Epithelial cell of proximal tubule (primary cell): ENCODE data around the gene ADORA2A.

DNA sequence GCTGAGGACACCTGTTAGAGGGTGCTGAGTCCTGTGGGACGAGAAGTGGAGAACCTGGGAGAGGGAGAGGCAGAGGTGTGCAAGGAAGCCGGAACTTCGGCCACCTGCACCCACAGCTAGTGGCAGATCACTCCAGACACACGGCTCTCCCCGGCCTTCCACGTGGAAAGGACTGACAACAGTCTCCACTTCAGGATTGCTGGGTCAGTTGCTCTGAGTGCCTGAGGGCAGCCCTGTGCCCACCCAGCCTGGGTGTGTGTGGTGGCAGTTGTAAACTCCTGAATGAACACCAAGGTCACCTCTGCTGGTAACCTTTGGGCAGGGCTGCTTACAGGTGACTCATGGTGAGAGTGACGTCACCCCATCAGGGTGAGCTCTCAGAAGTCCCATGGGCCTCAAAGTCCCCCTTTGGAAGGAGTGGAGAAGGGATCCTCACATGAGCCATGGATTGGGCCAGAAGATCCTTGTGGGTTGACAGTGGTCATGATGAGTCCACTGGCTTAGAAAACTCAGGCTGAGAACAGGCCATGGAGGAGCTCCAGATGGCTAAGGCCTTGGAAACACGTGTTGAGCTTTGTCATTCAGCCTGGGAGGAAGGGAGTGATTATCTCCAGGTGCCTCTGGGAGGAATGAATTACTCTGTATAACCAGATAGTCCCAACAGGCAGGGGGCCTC is 71.2 kb downstream of the BCR start:
- RAMPAGE, long total RNA, result no peak
- RRBS, result 26% methylated on average over 4 of the region's 8 CpGs

- RAMPAGE, long total RNA, result no peak
- RRBS, result no CpG with 5 or more reads among the region's 14 CpGs
Observed at GRCh38 chr22:23591107-23591902, 11.2 kb upstream of the IGLL1 start.

DNA sequence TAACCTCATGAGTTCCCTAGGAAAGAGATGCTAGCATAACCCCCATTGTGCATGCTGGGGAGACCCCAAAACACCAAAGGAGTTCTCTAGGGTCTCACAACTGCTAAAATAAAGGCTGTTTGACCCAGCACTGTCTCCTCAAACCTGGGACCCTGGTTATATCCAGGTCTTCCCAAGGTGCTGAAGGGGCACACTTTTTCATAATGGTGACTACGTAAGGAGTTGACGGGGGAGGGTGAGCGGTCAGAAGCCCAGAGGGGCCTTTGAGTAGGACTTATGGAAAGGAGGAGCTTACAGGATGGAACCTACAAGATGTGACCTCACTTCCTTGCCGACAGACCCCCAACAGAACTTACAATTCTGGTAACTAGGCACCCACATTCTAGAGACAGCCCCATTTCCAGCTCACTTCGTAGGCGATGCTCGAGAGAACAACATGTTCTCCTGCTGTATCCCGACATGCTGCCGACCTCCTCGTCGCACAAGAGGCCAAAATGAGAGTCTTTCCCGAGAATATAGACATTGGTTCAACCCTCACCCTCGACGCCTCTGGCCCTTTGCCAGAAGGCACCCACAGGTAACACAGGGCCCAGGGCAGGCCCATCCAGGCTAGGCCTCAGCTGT is 3.0 kb upstream of the RGL4 start:
- RAMPAGE, long total RNA, result no peak
- RRBS, result no CpG with 5 or more reads among the region's 14 CpGs

GRCh38 chr22:23688480-23689115 is 2.2 kb upstream of the RGL4 start:
- RAMPAGE, long total RNA, result no peak
- RRBS, result no CpG with 5 or more reads among the region's 10 CpGs

DNA sequence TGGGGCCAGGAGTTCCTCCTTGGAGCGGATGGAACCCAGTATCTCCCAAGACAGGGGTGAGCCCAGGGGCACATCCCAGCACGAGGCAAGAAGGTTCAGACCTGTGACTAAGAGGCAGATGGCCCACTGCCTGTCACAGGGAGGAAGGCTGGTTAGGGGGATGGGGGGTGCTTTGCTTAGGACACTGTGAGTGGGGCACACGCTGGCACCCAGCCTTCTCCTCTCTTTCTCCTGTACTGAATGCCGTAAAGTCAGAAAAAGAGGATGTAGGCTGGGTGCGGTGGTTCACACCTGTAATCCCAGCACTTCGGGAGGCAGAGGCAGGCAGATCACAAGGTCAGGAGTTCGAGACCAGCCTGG is 24.5 kb downstream of the RGL4 start:
- RAMPAGE, long total RNA, result no peak
- RRBS, result no CpG with 5 or more reads among the region's 7 CpGs

DNA sequence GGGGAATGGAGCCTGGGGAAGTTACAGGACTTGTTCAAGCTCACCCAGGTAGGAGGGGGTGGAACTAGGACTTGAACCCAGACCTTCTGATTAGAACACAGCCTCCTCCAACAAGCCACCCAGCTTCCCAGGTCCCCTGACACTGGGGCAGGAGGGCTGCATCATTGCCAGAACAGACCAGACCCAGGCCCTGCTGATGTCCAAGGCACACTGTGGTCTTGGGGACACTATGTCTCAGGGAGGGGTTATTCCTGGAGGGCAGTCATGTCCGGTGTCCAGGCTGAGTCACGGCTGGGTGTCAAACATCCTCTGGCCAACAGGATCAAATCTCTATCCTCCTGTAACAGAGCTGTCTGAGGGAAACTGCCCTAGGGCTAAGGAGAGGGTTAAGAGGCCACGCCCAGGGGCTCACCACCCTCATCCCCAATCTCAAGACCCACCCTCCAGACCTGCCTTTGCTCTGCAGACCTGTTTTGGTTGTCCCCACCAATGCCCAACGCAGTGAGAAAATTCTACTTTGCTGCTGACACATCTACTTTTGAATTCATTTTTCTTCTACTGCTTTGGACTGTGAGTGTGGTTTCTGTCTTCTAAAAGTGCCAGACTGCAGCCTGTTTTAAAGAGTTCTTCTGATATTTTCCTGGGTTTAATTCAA is 8.0 kb downstream of the ZNF70 start:
- RAMPAGE, long total RNA, result no peak
- RRBS, result no CpG with 5 or more reads among the region's 4 CpGs

GRCh38 chr22:23786263-23786604 is 532 bp upstream of the SMARCB1 start:
- RAMPAGE, long total RNA, result no peak
- RRBS, result no CpG with 5 or more reads among the region's 7 CpGs

- RAMPAGE, long total RNA, result no peak
- RRBS, result no CpG with 5 or more reads among the region's 19 CpGs
Observed at GRCh38 chr22:23800716-23801614, 14.2 kb downstream of the SMARCB1 start.

- RAMPAGE, long total RNA, result no peak
- RRBS, result 95% methylated on average over 6 of the region's 14 CpGs
Observed at GRCh38 chr22:23882681-23882964, 11.6 kb upstream of the MIF start.

DNA sequence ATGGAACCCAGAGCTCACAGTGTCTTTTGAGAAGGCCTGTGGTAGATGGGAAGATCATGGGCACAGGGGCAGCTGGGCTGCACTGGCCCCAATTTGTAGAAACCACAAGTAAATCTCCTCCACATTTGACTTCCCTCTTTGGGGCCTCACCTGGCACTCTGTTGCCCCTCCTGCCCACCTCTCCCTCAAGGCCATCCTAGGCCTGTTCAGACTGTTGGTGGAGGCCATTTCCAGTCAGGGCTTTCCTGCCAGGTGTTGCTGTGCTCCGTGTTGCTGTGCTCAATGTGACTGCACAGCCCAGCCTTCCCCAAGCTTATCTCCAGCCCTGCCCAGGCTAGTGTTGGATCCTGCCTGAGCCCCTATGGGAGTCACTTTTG is 36.8 kb upstream of the SUSD2 start:
- RAMPAGE, long total RNA, result no peak
- RRBS, result no CpG with 5 or more reads among the region's 1 CpG

DNA sequence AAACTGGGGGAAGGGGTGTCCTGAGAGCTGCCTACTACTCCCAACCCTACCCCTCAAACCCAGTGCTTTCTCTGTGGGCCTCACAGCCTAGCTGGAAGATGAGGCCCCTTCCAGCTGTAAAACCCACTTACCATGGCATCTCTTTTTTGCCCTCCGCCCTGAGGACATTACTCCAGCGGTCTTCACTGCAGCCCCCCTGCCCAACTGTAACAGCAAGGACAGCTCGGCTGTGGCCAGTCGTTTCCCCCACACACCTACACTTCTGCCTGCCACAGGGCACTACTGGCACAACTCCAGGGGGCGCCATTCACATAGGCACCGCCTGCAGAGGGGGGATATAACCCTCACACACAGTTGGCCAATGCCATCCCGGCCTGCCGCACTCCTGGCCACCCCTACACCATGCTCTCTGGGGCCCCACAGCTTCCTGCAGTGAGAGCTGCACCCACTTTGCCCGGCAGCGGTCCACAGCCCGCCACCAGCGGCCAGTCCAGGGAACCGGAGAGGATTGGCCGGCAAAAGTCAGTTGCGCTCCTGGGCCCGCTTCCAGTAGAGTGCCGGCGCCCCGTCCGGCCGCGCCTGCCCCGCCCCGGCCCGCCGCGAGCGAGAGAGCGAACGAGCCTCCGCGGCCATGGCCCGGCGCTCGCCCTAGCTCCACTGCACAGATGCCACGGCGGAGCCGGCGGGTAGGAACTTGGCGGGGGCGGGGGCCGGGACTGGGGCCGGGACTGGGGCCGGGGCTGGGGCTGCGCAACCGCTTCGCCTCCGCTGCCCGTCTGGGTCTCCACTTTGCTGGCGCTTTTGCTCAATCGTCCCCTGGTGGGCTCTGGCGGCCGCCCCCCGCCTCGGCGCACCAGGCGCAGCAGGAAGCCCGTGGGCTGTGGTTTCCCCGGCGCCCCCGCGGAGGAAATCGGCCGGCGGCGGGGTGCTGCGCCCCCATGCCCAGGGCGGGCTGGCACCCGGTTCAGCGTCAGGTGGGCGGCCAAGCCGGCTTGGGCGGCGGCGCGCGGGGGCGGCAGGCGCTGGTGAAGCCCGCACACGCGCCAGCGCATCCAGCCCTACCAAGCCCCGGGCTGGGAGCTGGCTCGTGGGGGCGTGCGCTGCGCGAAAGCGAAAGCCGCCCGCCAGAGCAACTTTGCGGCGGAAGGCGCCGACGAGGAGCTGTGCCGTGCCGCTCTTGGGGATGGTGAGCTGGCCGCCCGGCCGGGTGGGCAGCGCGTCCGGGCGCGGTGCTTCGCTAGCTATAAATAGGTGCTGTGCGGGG is 25.5 kb upstream of the SUSD2 start:
- RAMPAGE, long total RNA, result no peak
- RRBS, result 5% methylated on average over 48 of the region's 109 CpGs

DNA sequence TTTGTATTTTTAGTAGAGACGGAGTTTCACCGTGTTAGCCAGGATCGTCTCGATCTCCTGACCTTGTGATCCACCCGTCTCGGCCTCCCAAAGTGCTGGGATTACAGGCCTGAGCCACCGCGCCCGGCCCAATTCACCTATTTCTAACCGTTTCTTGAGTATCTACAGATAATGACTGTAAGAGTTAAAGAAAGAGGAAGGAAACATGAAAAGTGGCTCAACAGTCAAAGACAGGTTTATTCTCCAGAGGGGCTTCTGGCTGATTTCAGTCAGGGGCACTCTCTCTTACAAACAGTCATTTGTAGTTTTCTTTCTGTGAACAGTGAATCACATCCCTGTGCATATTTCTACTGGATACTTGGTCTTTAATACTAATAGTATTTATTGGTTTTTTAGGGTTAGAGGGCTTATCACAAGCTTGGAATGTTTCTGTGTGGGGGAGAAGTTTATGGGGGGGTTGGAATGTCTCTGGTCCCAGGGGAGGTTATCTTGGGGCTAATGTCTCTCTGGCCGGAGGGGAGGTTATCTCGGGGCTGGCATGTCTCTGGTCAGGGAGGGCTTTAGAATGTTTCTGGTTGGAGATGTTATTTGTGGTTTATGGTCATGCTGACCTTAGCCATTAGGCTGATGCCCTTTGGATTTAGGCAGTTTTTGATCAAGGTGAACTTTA is 25.3 kb downstream of the SUSD2 start:
- RAMPAGE, long total RNA, result no peak
- RRBS, result no CpG with 5 or more reads among the region's 12 CpGs

- RAMPAGE, long total RNA, result no peak
- RRBS, result no CpG with 5 or more reads among the region's 24 CpGs
Observed at GRCh38 chr22:24247311-24248203, 2.7 kb upstream of the GGT5 start.

DNA sequence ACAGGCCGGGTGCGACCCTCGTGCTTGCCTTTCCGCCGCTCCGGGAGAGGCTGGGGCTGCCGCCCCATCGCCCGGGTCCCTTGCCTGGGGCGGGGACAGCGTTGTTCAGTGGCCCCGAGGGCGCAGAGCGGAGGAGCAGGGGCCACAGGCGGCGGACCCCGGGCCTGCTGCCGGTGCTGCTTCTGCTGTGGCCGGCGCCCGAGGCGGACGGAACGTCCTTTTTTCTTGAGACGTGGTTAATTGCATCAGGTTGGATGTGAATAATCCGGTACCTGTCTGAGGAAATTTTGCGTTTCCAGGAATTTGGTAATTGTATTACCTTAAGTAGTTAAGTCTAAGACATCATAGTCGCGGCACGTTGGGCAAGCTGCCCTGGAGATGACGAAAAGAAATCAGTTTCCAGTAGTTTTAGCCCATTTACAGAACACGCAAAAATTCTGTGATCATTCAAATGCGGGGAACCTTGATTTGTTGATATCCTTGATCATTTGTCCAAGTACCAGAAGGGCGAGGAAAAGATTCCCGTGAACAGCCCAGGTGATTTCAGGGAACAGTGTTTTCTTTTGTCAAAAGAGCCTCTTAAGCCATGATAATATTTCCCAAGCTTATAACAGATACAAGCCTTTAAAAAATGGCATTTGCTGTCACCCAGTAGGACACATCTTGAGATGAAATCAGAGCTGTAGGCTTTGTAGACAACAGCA is 814 bp downstream of the SPECC1L start:
- RAMPAGE, long total RNA, result no peak
- RRBS, result 1% methylated on average over 14 of the region's 35 CpGs

GRCh38 chr22:24390567-24390801 is 36.9 kb upstream of the ADORA2A start:
- RAMPAGE, long total RNA, result no peak
- RRBS, result no CpG with 5 or more reads among the region's 3 CpGs

- RAMPAGE, long total RNA, result no peak
- RRBS, result no CpG with 5 or more reads among the region's 5 CpGs
Observed at GRCh38 chr22:24392428-24392978, 34.9 kb upstream of the ADORA2A start.

DNA sequence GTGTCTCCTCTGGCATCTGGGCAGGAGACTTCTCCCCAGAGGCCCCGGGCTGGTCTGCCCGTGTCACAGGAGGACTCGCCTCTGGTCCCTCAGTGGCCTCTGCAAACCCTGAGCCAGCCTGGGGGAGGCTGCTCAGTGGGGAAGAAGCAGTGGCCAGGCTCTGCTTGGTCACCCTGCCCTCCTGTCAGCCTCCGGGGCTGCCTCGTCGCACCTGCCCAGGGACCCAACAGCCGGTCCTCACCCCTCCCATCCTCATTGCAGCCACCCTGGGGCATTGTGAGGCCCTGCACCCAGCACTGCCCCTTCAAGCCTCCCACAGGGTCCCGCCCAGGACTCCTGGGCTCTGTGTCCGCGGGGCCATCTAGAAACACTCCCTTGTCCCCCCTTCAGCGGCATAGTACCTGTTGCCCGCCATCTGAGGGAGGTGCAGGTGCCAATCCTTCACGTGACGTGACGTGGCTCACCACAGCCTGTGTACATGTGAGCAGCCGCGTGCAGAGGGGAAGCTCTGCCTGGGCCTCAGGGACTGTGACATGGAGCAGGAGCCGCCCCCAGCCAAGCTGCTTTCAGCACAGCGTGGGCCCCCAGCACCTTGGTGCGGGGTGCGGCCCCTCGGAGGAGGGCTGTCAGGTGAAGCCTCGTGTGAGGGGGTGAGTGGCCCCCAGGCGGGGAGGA is at the start of gene ADORA2A:
ADORA2A (plus strand) TSS at position 503 of the 675 bp plus-strand sequence.
- RAMPAGE, long total RNA, result no peak
- RRBS, result 64% methylated on average over 5 of the region's 24 CpGs

DNA sequence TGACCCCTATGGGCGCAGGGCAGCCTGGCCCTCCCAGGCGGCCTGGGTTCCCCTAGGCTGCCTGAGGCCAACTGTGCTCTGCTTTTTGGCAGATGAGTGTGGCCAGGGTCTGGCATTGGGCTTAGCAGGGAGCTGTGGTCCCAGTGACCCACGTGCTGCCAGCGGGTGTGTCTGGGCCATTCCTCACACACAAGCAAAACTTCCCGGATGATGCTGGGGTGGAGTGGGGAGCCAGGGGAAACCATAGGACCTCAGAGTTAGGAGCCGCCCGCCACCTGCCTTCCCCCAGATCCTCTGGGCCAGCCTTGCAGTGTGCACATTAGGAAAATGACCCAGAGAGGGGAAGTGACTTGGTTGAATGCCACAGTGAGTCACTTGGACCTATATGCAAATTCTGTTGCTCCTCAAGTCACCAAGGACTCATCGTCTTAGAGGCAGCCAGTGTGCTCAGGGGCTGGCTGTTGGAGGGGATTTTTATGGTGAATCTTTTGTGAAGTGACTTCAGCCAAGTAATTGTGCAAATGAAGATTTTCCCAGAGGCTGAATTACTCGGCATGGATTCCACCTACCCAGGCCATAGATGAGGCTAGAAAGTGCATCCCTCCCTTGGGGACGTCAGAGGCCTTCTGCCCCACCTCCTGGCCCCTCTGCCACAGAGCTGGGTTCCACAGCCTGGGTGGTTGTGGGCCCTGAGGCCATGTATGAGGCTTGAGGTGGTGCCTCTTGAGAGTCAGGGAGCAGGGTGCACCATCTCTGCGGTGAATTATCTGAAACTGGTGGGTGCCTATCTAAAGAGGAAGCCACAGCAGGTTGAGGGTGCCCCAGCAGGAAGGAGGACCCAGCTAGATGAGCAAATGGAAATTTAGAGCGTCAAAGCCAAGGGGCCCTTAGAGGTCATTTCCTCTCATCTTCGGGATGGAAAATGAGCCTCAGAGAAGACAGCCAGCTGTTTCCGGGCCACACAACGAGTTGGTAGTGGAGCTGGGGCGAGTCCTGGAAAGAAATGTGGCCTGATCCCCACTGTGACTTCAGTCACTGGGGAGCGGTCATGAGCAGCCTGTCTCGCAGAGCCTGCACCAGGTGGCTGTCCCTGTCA is 6.9 kb downstream of the ADORA2A start:
- RAMPAGE, long total RNA, result no peak
- RRBS, result no CpG with 5 or more reads among the region's 18 CpGs

- RAMPAGE, long total RNA, result no peak
- RRBS, result no CpG with 5 or more reads among the region's 12 CpGs
Observed at GRCh38 chr22:24440193-24440709, 12.9 kb downstream of the ADORA2A start.

DNA sequence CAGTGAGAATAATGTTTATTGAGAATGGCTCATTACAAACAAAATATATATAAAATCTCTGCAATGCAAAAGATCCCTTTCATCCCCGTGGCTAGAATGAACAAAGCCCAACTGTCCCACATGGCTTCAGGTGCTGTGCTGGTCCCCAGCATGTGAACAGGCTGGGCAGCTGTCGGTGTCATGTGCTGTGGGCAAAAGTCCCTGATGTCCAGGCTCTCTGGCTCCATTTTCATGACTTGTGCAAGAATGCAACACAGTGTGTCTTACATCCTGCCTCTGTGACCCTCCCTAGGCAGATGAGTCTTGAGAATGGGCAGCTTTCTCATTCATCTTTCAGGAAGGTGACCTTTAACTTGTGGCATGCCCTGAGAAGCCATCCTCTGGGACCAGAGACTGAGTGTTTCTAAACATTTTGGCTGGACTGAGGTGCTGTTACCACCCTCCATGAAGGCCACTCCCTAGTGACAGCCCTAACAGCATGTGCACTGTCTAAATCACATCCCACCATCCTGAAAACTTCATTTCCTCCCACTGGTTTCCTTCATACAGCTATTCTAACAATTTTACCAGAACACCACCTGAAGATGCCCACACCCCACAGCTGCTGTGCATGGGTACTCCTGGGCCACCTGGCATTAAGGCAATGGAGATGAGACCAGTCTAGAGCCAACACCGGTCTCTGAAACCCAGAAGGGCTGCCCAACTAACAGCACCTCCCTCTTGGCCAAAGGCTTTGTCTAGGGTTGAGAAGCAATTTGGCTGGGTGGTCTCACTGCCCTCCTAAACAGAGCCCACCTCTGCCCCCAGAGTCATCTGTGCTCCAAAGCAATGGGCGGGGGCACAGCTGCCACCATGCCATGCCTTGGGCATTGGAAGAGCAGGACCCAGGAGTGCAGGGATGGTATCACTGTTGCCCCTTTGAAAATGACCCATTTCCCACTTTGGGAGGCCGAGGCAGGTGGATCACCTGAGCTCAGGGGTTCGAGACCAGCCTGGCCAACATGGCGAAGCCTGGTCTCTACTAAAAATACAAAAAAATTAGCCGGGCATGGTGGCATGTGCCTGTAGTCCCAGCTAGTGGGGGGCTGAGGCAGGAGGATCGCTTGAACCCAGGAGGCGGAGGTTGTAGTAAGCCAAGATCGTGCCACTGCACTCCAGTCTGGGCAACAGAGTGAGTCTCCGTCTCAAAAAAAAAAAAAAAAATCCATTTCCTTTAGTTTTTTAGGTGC is 14.1 kb downstream of the GUCD1 start:
- RAMPAGE, long total RNA, result no peak
- RRBS, result no CpG with 5 or more reads among the region's 12 CpGs